Pulmonary lymph node (tissue), 1 donor: ENCODE measurements around the gene FGF21.

DNA sequence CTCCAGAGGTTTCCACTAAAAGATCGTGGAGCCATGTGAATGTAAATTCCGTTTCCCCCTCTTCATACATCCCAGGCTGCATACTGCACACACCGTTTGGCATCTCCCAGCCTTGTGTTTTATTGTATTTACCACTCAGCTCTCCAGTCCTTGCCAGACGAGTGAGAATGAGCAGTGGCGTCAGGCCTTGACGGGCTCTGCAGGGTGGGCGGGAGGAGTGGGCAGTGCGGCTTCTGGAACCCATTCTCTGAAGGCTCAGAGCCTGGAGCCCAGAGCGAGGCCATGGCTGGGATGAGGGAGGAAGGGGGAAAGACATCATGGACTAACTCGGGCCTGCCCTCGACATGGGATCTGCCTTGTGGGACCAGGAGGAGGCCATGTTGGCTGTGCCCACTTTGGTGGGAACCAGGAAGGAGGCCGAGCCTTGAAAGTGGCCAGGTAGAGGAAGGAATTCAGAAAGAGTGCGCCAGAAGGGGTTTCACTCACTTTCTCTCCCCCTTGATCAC, 25.1 kb downstream of the BICRA start:
- PRO-cap = no peak

- PRO-cap = no peak
Measured at GRCh38 chr19:47756034-47756831, 10.9 kb downstream of the NOP53 start.

DNA sequence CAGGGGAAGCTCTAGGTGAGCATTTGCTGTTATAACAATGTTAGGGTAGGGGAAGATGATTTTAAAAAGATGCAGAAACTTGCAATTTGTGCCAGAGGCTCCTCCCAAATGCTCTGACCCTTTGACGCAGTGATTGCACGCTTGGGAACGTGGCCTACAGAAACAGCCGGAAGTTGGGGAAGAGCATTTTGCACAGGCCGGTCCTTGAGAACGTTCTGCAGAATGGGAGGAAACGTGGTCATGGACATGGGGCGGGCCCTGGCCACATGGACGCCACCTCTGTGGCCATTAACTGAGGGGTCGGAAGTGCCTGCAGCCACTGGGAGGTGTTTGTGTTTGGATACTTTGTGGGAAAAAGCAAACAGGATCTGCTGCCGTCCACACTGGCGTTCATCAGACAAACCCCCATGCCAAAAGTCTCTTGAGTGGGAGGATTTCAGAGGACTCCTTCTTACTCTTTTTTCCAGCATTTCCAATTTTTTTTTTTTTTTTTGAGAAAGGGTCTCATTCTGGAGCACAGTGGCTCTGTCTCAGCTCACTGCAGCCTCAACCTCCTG, 15.5 kb upstream of the SELENOW start:
- PRO-cap = no peak

DNA sequence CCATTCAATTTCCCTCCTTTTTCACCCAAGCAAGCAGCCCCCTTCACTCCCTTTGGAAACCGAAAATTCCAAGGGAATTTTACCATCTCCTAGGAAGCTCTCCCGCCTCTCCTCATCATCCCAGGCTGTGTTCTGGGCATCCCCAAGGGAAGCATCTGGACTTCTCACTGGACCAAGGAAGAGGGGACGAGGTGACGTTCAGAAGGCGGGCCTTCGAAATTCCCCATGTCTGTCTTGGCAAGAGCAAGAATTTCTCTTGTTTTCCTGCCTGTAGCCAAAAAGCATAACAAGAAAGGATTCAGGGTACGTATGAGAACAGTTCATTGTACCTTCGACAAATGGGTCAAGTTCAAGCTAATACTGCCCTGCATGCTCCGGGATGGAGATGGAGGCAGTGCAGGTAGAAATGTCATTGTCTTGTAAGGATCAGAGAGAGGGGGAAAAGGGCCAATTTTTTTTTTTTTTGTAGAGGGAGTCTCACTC, 6.2 kb downstream of the TPRX2 start:
- PRO-cap = unidirectional peak, minus-strand start at position 54 of the sequence

- PRO-cap = no peak
Measured at GRCh38 chr19:48196362-48197489, 26.2 kb downstream of the ZSWIM9 start.

GRCh38 chr19:48331922-48333091, 7.0 kb downstream of the EMP3 start:
- PRO-cap = bidirectional peak, plus-strand start at chr19:48333283, minus-strand start at chr19:48332946

GRCh38 chr19:48347865-48348642, 15.7 kb downstream of the TMEM143 start:
- PRO-cap = no peak

DNA sequence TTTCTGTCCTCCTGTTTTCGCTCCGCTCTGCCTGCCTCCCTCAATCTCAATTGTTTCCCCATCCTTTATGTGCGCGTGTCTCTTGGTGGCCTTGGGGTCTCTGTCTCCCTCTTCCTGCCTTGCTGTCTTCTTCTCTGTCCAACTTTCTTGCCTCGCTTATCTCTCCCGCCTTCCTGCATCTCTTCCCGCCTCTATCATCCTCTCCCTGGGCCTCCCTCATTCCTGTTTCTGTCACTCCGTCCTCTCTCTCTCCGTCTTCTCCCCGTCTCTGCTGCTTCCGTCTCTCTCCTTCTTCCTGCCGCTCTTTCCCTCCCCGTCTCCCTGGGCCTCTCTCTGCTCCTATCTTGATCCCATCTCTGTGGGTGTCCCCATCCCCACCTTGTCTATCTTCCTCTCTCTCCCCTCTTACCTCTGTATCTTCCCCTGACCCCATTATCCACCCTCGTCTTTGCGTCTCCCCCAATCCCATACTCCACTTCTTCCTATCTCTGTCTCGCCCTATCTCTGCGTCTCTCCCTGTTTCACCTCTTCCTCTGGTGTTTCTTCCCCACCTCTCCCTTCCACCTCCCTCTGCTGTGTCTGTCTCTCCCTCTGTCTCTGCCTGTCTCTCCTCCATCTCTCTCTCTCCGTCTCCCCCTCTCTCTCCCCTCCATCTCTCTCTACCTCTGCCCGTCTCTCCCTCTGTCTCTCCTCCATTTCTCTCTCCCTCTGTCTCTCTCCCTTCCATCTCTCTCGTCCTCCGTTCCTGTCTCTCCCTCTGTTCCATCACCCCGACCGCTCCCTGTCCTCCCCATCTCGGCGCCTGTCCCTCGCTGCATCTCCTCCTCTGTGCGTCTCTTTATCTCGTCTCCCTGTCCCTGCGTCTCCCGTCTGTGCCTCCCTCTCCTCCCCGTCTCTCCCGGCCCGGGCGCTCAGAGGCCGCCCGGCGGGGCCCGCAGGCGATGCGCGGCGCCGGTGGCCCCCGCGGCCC, 4.3 kb downstream of the GRIN2D start:
- PRO-cap = no peak

DNA sequence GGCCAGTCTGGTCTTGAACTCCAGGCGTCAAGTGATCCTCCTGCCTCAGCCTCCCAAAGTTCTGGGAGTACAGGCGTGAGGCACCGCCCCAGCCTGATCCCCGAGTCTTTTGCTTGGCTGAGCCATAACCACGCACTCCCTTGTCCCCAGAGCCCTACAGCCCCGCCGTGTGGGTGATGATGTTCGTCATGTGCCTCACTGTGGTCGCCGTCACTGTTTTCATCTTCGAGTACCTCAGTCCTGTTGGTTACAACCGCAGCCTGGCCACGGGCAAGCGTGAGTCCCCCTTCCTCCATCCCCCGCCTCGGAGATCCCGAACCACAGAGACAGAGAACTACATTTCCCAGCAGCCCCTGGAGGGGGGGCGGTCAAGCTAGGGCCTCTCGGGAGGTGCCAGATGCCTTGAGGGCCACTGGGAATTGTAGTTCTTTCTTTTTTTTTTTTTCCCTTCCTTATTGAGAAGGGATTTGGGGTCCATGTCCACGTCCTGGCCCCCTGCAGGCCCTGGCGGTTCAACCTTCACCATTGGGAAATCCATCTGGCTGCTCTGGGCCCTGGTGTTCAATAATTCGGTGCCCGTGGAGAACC, 25.7 kb downstream of the GRIN2D start:
- PRO-cap = no peak

DNA sequence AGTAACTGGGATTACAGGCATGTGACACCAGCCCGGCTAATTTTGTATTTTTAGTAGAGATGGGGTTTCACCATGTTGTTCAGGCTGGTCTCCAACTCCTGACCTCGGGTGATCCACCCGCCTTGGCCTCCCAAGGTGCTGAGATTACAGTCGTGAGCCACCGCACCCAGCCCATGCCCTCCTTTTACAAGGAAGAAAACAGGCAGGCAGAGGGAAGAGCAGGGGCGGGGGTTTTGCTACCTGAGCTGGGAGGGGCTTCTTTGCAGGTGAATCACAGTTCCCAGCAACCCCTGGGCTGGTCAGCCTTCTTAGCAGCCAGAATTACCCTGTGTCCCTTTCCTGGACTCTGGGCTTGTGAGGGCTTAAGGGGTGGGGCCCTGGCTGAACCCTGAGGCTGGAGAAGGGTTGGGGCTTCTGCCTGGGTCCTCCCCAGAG, 3.1 kb upstream of the KCNJ14 start:
- PRO-cap = no peak

- PRO-cap = bidirectional peak, plus-strand start at chr19:48480936, minus-strand start at chr19:48480862; unidirectional peak, plus-strand start at chr19:48480936
Measured at GRCh38 chr19:48480537-48481494, 11.6 kb downstream of the CYTH2 start.

DNA sequence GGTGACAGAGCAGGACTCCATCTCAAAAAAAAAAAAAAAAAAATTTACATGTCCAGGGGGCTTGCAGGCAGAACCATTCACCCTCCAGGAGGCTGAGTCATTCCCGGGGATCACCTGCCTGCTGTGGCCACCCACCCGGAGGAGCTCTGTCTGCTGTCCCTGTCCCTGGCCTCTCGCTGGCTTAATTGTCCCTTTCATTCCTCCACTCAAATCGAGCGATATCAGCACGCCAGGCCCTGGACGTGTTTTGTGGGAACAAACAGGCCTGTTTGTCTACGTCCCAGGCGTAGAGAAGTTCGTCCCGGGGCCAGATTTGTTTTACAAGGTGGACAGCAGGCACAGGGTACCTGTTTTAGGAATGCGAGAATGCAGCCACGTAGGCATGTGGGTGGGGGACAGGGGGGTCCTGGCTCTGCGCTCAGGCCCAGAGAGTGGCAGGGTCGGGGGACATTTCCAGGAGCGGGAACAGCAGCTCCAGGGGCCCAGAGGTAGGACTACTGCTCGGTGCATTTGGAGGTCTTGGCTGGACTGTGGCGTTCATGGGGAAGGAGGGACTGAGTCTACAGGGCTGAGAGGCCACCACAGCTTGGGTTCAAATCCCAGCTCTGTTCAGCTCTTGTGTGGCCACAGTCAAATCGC, 21.3 kb downstream of the SULT2B1 start:
- PRO-cap = no peak

GRCh38 chr19:48634160-48634913, 2.8 kb downstream of the DBP start:
- PRO-cap = bidirectional peak, plus-strand start at chr19:48634712, minus-strand start at chr19:48634484

DNA sequence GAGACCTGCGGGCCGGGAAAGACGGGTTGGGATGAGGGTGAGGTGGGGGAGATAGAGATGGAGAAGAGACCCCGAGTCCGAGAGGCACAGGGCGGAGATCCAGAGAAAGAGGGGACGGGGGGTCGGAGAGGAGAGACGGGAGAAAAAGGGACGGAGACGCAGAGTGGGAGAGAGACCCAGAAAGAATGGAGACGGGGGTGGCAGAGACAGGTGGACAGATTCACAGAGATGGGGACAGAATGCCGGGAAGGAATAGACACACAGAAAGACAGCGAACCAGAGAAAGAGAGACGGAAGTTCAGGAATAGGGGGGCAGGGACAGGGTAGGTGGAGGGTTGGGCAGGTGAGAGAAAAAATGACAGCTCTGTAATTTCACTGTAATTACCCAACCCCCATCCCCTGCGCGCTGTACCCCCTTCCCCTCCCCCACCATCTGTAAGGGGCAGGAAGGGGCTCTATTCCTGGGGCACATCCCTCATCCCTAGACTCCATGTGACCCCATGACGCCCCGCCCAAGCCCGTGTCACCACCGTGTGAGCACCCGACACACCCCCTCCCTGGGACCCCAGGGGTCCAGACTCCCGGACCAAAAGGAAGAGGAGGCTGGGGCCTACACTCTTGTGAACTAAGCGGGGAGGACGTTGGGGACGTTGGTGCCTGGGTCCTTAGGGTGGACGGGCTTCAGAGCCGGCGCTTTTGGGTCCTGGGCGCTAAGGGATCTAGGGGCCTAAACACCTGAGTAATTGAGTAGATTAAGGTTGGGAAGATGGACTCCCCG, 1.0 kb downstream of the DBP start:
- PRO-cap = bidirectional peak, plus-strand start at position 589 of the sequence, minus-strand start at position 477 of the sequence

GRCh38 chr19:48636788-48637233, 368 bp downstream of the DBP start:
- PRO-cap = unidirectional peak, minus-strand start at chr19:48637139

GRCh38 chr19:48638575-48639483, 1.6 kb upstream of the DBP start:
- PRO-cap = unidirectional peak, plus-strand start at chr19:48638780

DNA sequence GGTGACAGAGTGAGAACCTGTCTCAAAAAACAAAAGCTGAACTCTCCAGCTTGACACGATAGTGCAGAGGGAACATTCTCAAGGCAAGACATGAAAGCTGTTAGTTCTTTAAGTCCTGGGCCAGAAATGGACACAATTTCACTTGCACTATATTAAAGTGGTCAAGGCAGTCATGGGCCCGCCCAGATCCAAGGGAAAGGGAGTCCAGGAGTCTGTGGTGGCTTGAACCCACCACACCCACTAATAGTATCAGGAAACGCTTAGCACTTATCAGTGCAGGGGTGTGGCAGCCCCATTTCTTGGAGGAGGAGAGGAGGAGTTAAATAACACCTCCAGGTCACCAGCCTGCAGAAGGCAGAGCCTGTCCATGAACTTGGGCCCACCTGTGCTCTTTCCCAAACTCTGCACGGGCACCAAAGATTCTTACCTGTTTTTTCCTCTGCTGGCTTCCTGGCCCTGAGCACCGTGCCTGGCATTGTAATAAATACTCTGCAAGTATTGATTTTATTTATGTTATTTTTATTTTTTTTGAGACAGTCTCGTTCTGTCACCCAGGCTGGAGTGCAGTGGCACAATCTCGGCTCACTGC, 5.4 kb upstream of the NTN5 start:
- PRO-cap = no peak

- PRO-cap = unidirectional peak, plus-strand start at chr19:48720793; unidirectional peak, plus-strand start at chr19:48720866
Measured at GRCh38 chr19:48720178-48721395, 1.1 kb upstream of the MAMSTR start.

- PRO-cap = no peak
Measured at GRCh38 chr19:48734911-48735796, 5.3 kb downstream of the RASIP1 start.

- PRO-cap = no peak
Measured at GRCh38 chr19:48755275-48755628, at the start of gene FGF21. Gene FGF21, plus strand, starts transcription at chr19:48755524.